Subcutaneous adipose tissue (tissue), 3 donors: Measurements from ENCODE around the gene PGAM2.

DNA sequence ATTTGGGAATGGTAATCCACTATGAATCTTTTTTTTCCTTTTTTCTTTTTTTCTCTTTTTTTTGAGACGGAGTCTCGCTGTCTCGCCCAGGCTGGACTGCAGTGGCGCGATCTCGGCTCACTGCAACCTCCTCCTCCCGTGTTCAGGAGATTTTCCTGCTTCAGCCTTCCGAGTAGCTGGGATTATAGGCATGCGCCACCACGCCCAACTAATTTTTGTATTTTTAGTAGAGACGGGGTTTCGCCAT is 730 bp downstream of the SUGCT start:
- PRO-cap = no peak
- RAMPAGE, long total RNA, 3 experiments = no peak in any of the 3 experiments

GRCh38 chr7:40469922-40470546 is 335.2 kb downstream of the SUGCT start:
- PRO-cap = no peak
- RAMPAGE, long total RNA, 3 experiments = no peak in any of the 3 experiments

DNA sequence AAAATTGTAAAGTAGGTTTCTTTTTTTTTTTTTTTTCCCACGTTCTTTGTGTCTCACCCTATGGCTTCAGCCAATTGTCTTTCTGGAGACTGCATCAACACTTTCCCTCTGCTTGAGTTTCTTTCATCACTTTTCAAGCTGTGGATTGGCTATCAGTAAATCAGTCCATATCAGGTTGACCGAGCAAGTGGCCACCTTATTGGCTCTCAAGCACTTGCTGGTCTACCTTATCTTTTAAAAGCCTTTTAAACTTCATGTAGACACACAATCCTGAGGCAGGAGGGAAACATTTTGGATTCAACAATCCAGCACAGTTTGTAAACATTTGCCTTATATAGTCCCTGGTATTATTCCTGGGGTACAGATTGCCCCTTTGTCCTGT is 288.6 kb downstream of the INHBA start:
- PRO-cap = no peak
- RAMPAGE, long total RNA, 3 experiments = no peak in any of the 3 experiments

GRCh38 chr7:41449575-41450048 is 253.3 kb downstream of the INHBA start:
- PRO-cap = no peak
- RAMPAGE, long total RNA, 3 experiments = no peak in any of the 3 experiments

- PRO-cap = unidirectional peak, minus-strand start at chr7:41881668
- RAMPAGE, long total RNA, 3 experiments = no peak in any of the 3 experiments
Measured at GRCh38 chr7:41881557-41882213, 178.8 kb upstream of the INHBA start.

DNA sequence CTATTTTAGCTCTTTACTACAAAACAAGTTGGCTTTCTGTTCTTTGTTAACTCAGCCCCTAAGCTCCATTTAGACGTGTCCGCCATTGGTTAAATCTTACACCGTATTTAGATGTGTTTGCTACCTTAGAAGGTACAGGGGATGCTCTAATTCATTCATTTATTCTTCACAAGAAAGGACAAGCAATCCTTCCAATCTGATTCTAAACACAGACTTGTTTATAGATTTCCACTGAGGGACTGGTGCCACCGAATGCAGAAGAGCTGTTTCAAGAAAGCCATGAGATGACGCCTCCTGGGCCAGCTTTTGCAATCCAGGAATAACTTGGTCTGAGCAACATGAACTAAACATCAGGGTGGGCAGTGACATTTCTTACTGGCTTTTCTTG is 186.6 kb downstream of the GLI3 start:
- PRO-cap = unidirectional peak, plus-strand start at position 263 of the sequence
- RAMPAGE, long total RNA, 3 experiments = no peak in any of the 3 experiments

DNA sequence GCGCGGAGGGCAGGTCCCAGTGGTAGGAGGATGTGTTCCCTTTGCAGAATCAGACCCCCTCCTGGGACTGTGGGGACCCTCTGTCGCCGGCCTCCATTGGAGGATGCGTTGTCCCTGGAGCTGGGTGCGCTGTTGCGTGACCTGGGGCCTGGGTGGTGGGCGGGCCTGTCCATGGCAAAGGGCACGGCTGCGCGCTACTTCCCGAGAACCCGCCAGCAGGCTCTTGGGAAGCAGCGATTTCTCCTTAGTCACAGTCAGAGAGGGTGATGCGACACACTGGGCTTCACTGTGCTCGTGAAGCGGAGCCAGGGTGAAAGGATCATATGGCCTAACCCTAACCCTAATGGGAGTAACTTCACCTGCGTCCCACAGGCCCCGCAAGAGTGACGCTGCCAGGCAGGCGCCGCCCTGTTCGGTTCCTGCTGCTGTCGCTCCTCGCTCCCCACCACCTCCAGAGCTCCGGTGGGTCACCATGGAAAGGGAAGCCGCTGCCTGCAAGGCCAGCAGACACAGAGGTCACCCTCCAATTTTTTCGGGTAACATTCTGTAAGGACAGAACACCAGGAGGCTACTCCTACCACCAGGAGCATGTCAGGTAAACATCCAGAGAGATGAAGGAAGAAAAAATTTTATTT is 23.2 kb downstream of the C7orf25 start:
- PRO-cap = bidirectional peak, plus-strand start at position 247 of the sequence, minus-strand start at position 134 of the sequence
- RAMPAGE, long total RNA, 3 experiments = no peak in any of the 3 experiments

DNA sequence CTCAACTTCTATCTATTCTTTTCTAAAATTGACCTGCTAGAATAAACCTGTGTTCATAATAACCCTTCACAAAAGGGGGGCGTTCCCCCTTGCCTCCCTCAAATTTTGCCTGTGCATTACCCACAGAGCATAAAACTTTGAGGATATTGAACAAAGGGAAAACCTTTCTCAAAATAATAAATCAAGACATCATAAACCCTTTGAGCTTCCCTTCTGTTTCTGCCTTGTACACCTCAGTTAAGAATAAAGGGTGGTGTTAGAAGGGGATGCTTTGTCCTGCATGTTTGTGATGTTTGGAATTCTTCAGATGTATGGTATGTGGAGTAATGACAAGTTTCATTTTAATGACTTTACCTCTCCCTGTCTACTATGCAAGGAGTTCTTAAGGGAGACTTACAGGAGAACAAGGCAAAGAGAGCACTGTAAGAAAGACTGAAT is 99.2 kb downstream of the HECW1 start:
- PRO-cap = no peak
- RAMPAGE, long total RNA, 3 experiments = no peak in any of the 3 experiments

DNA sequence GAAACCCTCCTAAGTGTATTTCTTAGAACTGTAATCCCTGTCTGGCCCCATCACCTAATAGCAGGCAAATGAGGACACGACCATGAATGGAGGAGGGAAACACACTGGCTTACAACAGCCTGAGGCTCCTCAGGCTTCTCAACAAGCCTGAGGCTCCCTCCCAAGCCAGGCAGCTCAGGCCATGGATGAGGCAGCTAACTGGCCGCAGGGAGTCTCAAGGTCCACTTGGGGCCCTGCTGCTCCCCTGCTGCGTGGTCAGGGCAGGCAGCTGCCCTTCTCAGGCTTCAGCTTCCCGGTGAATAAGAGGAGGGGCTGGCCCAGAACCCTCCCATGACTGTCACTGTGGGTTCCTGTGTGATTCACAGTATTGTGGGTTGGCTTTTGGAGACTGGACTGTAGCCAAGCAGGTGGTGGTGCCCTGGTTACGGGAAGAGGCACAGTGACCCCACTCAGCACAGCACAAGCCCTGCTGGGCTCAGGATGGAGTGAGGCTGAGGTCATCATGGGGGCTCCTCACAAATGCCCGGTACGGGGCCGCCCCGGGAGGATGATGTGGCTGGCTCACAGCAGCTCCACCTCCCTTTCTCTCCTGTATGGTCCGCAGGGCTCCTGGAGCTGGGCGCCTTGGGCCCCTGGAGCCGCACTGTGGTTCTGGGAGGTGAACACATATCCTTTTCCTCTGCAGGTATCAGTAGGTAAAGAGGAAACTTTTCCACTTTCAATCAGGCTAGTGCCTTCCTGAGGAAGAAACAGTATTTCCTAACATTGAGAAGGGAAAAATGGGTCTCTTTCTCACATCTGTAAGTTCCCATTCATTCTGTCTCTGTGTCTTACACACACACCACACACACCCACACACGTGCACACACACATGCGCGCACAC is 189.9 kb downstream of the HECW1 start:
- PRO-cap = no peak
- RAMPAGE, long total RNA, 3 experiments = no peak in any of the 3 experiments

DNA sequence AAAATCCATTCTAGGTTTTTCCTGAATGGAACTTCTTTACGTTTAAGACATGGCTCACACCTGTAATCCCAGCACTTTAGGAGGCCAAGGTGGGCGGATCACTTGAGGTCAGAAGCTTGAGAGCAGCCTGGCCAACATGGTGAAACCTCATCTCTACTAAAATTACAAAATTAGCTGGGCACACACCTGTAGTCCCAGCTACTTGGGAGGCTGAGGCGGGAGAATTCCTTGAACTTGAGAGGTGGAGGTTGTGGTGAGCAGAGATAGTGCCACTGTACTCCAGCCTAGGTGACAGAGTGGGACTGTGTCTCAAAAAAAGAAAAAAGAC is 5.6 kb downstream of the STK17A start:
- PRO-cap = no peak
- RAMPAGE, long total RNA, 3 experiments = no peak in any of the 3 experiments

DNA sequence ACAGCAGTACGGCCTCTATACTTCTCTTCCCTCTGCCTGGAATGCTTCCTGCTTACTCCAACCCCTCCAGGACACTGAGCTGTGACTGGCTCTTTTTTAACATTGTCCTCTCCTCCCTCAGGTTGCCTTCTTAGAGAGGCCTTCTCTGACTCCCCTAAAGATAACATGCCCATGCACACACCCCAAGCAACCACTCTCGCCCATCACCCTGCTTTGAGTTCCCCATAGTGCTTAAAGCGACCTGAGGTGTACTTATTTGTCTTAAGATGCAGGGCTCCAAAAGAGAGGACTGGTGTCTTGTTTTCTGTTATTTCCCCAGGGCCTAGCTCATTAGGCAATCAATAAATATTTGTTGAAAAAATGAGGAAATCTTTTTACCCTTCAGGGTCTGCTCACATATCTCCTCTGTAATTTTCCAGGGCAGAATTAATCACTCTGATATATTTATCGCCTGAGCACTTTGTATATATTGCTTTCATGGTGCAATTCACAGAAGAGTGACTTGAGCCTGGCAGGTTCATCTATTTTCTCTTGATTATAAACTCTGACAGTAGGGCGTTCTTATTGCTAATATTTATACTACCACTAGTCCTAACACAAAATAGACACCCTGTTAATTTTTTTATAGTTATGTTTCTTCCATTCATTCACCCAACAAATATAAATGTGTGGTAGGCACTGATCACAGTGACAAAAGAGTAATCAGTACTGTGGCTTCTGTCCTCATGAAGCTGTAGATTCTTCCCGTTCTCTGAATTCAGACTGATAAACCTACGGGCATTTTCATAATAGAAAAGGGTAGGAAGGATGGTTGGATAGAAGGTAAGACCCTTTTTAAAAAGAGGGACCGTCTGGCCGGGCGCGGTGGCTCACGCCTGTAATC is 33.1 kb downstream of the STK17A start:
- PRO-cap = no peak
- RAMPAGE, long total RNA, 3 experiments = no peak in any of the 3 experiments

DNA sequence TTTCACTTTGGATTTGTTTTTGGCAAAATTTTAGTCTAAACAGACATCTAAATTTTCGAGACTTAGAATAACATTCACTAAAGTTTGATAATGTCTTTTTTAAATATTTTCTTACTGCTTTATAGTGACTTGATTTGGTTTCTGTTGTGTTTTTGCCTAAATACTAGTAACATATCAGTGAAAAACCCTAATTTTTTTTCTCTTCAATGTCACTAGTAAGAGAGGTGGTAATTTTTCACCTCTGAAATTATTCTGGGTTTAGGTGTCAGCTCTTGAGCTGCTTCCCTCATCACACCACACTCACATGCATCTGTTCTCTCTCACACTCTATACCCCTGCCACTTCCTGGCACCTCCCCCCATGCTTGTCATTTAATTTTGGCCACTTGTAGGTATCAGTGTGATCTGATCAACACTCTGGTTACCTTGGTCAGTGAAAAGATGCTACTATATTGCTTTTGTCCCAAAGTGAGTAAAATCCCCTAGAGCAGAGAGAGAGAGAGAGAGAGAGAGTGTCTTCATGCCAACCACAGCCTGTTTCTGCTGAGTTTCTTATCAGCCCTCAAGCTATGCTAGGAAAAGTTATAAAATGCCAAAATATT is 42.5 kb downstream of the STK17A start:
- PRO-cap = no peak
- RAMPAGE, long total RNA, 3 experiments = no peak in any of the 3 experiments

DNA sequence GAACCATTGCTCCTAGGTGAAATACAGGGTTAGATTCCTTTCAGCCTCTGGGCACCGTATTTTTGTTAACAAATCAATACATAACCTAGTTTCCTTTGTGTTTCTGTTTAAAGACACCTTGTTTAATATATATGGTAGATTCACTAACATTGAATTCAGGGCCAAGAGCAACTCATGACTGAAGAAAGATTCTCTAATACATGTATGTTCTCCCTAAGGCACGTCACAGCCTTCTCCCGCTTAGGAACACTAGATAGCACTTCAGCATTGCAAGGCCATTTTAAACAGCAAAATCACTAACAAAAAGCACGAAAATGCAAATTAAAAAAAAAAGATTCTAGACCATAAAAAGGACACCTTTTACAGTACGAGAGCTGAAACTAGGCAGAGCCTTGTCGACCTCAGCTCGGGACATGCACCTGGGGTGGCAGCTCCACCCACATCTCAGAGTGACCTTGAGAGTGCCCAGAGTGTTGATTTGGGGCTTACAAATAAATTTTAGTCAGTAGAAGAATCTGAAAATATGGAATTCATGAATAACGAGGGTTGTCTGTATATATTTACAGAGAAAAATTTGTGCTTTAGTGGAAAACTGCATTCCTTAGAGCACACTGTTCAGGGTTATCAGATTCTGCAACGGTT is 1.2 kb downstream of the MRPS24 start:
- PRO-cap = no peak
- RAMPAGE, long total RNA, 3 experiments = no peak in any of the 3 experiments

- PRO-cap = bidirectional peak, plus-strand start at chr7:44019381, minus-strand start at chr7:44019149
- RAMPAGE, long total RNA, 3 experiments = start-site peak on the minus strand in 3 of 3 experiments, at chr7:44019141-44019155 at its widest, 78 to 94 reads per replicate
Measured at GRCh38 chr7:44018674-44019631, 21.3 kb downstream of the SPDYE1 start.

DNA sequence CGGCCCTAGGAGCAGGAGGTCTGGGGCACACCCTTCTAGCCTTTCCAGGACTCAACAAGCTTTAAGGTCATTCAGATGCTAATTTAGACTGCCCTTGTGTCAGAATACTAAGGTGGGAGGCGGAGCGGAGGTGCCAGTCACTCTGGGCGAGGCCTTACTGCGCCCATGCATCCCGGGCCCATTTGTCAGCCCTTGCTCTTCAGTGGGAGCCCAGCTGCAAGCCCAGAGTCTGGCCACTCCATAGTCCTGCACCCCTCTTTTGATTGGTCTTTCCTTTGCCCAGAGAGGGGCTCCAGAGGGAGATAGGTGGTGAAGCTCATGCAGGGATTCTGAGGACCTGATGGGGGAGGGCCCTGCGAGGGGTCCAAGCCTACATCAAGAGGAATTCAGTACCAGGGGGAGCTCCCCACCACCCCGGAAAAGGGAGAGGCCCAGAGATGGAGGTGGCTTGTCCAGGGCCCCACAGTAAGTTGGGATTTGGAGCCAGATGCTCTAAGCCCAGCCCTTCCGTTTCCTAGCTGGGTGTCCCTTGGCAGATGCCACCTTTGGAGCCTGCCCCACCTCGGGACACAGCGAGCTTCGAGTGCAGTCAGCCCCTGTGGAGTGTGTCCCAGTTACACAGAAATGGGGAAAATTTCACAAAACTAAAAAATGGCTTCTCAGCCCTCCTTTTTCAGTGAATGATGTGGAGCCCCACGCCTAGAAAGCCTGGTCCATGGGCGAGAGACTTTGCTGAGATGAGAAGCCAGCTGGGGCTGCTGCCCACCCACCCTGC is 1.1 kb downstream of the PGAM2 start:
- PRO-cap = no peak
- RAMPAGE, long total RNA, 3 experiments = no peak in any of the 3 experiments

DNA sequence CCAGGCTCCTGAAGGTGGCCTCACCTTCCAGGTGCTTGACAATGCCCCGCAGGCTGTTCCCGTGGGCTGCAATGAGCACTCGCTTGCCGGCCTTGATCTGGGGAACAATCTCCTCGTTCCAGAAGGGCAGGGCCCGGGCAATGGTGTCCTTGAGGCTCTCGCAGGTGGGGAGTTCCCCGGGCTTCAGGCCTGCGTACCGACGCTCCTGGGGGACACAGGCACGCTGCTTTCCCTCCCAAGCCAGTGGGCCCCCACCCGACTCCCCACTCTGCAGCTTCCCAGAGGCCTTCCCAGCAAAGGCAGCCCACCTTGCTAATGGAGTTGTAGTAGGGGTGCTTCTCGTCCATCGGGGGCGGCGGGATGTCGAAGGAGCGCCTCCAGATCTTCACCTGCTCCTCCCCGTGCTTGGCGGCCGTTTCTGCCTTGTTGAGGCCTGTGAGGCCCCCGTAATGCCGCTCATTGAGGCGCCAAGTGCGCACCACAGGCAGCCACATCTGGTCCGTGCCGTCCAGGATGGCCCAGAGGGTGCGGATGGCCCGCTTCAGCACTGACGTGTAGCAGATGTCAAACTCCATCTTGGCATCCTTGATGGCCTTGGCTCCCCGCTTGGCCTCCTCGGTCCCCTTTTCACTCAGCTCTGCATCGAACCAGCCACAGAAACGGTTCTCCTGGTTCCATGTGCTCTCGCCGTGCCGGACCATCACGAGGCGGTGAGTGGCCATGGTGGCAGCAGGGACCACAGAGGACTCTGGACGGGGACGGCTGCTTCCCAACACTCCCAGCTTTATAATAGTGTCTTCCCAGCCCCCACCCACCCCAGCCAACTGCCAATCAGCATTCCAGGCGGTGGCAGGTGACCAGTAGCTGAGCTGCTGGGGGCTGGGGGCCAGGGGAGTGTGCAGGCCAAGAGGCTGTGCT is at the start of gene PGAM2:
TSS of gene PGAM2 (minus strand) at position 760 of the 918 bp plus-strand sequence.
- PRO-cap = bidirectional peak, plus-strand start at position 887 of the sequence, minus-strand start at position 760 of the sequence
- RAMPAGE, long total RNA, 3 experiments = no peak in any of the 3 experiments

- PRO-cap = no peak
- RAMPAGE, long total RNA, 3 experiments = no peak in any of the 3 experiments
Measured at GRCh38 chr7:44065726-44066708, 650 bp upstream of the PGAM2 start.

GRCh38 chr7:44075298-44076206 is 6.8 kb downstream of the POLM start:
- PRO-cap = no peak
- RAMPAGE, long total RNA, 3 experiments = no peak in any of the 3 experiments

DNA sequence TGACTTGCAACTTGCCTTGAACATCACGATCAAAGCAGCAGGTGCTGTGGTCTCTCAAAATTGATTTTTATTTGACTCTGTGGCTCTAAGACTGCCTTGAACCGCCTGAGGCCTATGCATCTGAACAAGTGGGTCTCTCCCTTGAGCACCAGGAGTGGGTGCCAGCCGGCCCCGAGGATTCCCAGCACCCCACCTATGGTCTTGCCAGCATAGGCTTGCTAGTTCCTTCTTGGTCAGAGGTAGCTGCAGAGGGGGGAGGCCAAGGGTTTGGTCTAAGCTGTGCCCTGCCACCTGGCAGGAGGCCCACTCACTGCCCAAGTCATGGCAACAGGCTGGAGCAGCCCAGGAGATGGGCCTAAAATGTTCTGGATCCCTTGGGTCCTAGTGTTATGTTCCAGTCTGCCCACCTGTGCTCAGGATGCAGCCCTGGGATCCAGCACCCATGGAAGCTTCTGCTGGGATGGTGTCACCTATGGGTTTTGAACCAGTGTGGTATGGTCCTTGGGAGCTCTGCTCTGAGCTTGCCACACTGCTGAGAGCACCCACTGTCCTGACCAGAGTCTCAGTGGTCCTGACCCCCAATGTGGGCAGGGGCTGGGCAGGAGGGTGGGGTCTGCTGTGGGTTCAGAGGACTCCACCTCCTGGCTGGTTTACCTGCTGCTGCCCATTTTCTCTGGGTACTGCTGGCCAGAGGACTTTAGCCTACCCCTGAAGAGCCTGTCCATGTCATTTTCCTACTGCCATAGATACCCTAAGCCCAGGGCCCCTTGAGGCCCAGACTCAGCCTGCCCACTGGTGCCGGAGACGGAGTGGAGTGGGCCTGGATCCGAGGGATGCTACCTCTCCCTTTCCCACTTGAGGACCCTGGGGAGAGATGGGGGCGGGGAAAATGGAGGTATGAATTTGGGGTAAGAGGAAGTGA is 12.6 kb downstream of the YKT6 start:
- PRO-cap = no peak
- RAMPAGE, long total RNA, 3 experiments = no peak in any of the 3 experiments

GRCh38 chr7:44486575-44486985 is 3.9 kb downstream of the NUDCD3 start:
- PRO-cap = no peak
- RAMPAGE, long total RNA, 3 experiments = no peak in any of the 3 experiments